ENCODE data around the gene FN1.

DNA sequence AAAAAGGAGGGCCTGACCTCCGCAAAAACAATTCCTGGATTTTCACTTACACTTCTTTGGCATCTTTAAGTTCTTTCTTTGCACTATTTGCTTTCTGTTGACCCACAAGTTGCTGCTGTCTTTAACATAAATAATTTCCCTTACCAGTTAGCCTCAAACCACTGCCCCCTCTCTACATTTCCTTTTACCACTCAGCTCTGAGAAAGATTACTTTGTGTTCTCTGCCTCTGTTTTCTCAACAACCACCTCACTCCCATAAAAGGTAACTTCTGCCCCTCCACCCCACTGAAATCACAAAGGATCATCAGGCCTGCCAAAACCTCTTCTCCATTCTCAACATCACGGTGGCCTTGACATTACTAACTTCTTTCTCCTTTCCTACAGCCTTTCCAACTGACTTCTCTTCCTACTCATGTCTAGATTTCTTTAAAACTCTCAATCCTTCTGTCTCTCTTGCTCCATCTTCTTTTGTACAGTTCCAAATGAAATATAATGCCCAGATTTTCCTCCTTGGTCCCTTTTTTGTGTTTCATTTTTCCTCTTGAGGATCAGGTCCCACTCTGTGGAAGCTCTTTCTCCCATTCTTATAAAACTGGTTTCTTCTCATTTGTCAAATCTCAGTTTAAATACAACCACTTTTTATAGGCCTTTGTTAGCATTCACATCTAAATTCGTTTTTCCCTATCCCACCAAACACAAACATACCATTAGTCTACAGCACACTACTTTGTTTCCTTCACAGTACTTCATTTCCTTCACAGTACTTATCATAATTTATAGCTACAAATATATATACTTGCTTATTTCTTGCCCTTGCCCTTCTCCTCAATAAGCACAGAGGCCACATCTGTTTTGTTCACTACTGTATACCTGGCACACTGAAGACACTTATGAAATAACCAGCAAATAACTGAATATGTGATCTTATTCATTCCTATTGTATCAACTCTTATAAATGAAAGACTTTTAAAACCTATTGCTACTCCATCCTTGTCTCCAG lies 9.9 kb downstream of the ACADL start:
- PRO-cap, 10 experiments = no peak in any of the 10 experiments

DNA sequence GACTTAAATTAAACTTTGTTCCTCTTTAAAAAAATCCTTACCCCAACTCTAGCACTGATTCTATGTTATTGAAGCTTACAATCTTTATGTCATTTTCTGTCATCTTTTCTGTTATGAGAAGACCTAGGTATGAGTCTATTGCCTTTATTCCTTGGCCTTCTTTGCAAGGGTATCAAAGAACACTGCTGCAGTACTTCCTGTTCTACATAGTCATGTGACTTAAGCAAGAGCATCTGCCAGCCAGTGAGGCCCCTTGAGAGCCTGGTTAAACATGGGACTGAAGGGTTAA lies 928 bp upstream of the CPS1 start:
- PRO-cap, 10 experiments = no peak in any of the 10 experiments

DNA sequence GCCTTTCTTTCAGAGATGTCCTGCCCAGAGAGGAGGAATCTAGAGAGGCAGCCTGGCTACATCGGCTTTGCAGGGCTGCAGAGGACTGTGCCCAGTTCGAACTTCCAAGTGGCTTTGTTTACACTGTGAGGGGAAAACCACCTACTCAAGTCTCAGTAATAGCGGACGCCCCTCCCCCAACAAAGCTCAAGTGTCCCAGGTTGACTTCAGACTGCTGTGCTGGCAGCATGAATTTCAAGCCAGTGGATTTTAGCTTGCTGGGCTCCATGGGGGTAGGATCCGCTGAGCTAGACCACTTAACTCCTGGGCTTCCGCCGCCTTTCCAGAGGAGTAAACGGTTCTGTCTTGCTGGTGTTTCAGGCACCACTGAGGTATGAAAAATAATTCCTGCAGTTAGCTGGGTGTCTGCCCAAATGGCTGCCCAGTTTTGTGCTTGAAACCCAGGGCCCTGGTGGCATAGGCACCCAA lies 300.8 kb downstream of the ERBB4 start:
- PRO-cap, 10 experiments = no peak in any of the 10 experiments

GRCh38 chr2:212536750-212537247 lies 1.8 kb downstream of the ERBB4 start:
- PRO-cap, 10 experiments = peak in 3 of 10 experiments; most common plus-strand start chr2:212537127 (in 2)

DNA sequence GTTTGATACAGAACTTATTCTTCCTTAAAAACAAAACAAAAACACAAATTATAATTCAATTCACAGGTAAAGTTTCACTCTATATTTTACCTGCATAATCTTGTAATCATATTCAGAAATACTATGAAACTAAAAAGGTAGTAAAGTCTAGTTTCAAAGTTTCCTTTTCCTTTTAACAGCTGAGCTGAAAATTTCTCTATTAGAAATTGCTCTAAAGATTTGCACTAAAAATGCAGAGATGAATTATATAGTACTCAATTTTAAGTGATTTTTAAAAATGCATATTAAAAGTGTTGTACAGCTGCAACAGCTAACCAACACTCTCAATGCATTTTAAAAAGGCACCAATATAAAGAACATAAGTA lies 148.6 kb downstream of the IKZF2 start:
- PRO-cap, 10 experiments = peak in 1 of 10 experiments; most common plus-strand start position 287 of the sequence (in 1)

DNA sequence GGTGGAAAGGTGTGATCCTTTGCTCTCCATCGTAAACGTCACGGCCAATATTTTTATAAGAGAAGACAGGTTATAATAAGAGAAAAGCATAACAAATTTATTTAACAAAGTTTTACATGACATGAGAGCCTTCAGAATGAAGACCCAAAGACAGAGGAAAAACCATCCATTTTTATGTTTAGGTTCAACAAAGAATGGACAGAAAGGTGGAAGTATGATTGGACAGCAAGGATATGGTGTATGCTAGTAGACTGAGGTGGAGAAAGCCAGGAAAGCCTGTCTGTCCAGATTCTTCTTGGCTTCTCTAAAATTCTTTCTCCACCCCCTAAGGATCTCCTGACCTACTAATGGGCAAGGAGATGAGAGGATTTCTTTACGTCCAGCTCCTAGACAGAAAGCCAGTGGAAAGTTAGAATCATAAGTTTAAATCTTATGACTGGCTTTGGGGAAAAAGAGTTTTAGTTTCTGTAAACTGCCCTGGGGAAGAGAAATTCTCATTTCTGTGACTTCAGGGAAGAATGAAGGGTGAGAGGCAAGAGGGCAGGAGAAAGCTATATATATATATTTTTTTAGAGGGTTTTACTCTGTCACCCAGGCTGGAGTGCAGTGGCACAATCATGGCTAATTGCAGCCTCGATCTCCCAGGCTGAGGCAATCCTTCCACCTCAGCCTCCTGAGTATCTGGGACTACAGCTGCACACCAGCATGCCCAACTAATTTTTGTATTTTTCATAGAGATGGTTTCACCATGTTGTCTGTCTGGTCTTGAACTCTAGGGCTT lies 3.1 kb downstream of the ATIC start:
- PRO-cap, 10 experiments = peak in 4 of 10 experiments; most common plus-strand start position 376 of the sequence (in 2); most common minus-strand start position 267 of the sequence (in 2)

GRCh38 chr2:215367851-215368132 lies 55.9 kb downstream of the ATIC start:
- PRO-cap, 10 experiments = no peak in any of the 10 experiments

DNA sequence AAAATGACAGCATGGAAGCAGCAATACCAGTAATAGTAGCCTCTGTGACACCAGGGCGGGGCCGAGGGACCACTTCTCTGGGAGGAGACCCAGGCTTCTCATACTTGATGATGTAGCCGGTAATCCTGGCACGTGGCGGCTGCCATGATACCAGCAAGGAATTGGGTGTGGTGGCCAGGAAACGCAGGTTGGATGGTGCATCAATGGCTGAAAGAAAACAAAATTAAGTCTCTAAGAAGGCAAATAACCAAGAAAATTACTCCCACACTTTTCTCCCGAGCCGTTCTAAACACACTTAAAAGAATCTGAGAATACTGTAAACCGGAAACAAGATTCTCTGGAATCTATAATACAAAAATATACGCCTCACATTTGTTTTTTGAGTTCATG lies 60.7 kb downstream of the FN1 start:
- PRO-cap, 10 experiments = no peak in any of the 10 experiments

DNA sequence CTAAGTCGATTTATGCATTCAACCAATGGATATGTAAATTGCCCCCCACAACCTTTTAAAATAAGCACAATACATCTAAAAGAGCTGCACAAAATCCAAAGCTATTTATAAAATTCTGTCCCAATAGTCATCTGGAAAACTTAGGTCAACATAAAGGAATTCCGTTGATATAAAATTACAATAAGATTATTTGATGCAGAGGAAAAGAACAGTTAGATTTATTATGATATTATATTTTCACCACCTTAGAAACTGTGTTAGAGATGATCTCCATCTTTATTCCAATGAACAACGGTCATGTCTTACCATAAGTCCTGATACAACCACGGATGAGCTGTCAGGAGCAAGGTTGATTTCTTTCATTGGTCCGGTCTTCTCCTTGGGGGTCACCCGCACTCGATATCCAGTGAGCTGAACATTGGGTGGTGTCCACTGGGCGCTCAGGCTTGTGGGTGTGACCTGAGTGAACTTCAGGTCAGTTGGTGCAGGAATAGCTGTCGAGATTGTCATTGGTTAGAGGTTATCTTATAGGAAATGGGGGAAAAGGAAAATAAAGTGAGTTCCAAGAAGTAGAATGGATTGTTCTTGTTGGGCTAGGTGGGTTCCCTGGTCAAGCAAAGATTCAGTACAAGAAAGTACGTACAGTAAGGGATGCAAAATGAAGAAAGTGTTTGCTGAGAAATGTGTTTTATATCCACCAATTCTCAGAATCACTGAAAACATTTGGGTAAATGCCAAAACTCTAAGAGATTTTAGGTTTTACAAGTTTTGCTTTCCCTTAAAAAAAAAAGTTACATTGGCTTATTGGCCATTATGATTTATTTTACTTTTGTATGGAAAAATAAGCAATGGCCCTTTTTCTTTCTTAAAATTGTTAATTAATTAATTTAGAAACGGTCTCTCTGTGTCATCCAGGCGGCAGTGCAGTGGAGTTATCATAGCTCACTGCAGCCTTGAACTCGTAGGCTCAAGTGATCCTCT lies 56.8 kb downstream of the FN1 start:
- PRO-cap, 10 experiments = no peak in any of the 10 experiments

- PRO-cap, 10 experiments = no peak in any of the 10 experiments
Observed at GRCh38 chr2:215420276-215420957, 15.5 kb downstream of the FN1 start.

DNA sequence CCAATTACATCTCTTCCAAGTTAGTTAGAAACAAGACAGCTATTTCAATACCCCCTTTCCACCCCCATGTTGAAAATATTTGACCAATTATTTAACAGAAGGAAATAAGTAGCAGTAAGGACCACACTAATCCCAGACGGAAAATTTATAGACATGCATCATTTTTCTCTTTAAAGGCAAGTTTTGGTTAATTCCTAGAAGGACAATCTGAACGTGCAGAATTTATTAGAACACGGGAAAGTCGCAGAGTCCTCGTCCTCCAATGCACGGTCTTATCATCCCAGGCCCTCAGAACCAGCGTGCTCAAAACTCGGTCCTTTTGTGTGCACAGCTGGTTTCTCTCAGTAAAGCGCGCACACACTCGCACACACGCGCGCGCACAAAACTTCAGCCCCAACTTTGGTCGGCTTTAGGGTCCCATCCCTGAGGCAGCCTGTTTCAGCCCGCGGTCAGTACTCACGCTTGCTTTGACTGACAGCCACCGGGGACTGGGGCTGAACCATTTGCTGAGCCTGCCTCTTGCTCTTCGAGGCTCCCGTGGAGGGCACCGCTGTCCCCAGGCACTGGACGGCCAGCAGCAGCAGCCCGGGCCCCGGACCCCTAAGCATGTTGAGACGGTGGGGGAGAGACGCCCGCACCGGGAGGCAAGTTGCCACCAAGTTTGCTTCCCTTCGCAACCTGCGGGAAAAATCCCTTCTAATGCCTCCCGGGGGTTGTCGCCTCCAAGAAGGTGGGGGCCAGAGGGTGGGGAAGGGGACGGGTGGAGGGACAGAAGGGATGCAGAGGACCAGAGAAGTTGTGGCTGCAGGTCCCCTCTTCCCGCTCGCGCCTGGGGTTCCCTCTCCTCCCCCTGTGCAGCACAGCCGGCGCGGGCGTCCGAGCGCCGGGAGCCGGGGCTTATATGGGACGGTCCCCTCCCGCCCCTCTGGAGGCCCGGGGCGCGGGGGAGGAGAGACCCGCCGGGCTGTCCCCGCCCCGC lies at the start of gene FN1:
Gene FN1 (minus strand): TSS at position 874 of the 979 bp plus-strand sequence.
- PRO-cap, 10 experiments = peak in 9 of 10 experiments; most common minus-strand start position 874 of the sequence (in 9)

- PRO-cap, 10 experiments = peak in 1 of 10 experiments; most common minus-strand start chr2:215693623 (in 1)
Observed at GRCh38 chr2:215693357-215694074, 257.6 kb upstream of the FN1 start.

- PRO-cap, 10 experiments = no peak in any of the 10 experiments
Observed at GRCh38 chr2:215878483-215878915, 134.9 kb downstream of the MREG start.

GRCh38 chr2:215952905-215953680 lies 60.3 kb downstream of the MREG start:
- PRO-cap, 10 experiments = no peak in any of the 10 experiments

DNA sequence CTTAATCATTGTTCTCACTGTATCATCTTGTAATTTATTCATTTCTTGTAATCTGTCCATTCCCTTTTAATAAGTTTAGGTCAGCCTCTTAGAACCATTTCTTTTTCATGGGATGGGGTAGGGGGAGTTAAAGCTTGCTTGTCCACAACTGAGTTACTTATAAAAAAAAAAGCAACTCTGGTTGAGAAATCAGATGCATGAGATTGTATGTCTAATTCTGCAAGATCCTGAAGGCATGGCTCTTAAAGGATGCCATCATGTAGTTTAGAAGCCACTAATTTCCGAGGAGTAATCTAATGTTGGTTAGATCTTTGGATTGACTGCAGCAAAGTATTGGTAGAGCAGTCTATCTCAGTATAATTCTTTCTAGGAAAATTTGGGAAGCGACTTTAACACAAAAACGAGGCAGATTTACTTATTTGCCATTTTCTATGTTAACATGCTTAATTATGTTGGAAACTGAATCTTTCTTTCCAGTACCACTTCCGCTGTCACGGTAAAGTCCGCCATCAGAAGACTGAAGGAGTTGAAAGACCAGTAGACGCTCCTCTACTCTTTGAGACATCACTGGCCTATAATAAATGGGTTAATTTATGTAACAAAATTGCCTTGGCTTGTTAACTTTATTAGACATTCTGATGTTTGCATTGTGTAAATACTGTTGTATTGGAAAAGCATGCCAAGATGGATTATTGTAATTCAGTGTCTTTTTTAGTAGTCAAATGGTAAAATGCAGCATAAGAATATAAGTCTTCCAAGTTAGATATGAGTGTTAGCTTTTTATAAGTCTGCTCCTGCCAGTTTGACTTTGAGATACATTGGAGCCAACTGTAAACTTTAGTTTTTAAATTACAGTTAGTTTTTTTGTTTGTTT lies 2.5 kb downstream of the RPL37A start:
- PRO-cap, 10 experiments = no peak in any of the 10 experiments

DNA sequence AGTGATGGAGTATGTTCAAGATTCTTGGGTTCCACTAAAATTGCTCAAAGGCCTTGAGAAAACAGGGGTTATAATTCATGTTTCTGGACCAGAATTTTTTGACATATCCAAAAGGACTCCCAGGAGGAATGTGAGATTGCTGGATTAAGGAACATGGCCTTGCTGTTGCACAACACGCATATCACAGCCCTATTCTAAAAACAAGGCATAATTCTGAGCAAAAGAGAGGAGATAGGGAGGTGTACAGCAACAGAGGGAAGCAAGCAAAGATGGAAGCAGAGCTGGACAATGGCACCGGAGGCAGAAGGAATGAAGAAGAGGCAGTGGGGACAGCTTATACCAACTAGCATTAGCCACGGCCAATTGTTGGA lies 111.8 kb upstream of the TNP1 start:
- PRO-cap, 10 experiments = no peak in any of the 10 experiments

- PRO-cap, 10 experiments = no peak in any of the 10 experiments
Observed at GRCh38 chr2:217047685-217048132, 187.8 kb upstream of the TNP1 start.

DNA sequence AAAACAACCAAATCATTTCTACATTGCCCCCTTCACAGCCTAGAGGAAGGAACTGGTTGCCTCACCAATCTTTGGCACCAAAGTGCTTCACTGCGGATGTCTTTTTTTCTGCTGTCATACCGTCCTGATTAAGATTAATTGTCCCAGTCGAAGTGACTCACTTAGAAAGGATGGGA lies 500.9 kb upstream of the TNP1 start:
- PRO-cap, 10 experiments = peak in 1 of 10 experiments; most common minus-strand start position 89 of the sequence (in 1)

DNA sequence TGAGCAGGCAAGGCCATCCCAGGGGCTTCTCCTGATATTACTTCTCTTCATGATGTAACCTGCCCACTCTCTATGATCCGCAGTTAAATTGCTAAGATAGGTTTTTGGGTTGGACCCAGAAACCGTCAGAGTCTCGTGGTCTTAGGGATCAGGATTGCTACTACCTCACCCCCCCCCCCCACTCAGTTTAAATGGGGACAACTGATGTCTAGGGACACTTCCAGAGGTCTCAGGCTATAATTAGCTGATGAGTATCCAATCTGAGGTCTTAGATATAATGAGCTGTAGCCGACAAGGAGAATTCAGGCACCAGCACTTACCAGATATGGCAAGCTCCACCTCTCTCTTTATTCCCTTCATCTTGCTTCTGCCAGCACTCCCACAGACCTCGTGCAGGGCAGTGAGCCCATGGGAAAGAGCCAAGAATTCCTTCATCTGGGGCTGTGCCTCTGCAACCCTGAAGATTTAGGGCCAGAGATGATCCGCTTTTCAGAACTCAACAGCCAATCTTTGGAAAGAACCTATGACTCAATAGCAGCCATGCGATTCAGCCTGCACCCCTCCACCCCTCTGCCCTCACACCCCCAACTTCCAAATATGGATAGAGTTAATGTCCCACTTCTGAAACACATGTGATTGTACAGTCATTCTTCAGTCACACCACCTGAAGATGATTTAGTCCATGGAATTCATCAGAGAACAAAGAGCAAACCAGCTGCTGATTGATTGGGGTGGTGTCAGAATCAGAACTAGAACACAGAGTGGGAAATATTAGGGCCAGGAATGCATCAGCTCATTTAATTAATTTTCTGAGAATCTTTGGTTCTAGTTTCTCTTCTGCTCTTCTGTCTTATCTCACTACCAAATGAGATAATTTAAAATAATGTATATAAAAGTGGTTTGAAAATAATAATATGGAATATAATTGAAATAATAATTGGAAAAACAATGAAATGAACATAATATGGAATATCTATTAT lies 533.7 kb upstream of the TNP1 start:
- PRO-cap, 10 experiments = no peak in any of the 10 experiments

GRCh38 chr2:217707061-217707581 lies 295.7 kb downstream of the TNS1 start:
- PRO-cap, 10 experiments = peak in 4 of 10 experiments; most common plus-strand start chr2:217707331 (in 4); most common minus-strand start chr2:217707184 (in 1)

Data from Metastatic Breast Carcinoma in the Brain (tissue), 10 donors.